ENCODE measurements around the genes CDK16 and SSX1.

DNA sequence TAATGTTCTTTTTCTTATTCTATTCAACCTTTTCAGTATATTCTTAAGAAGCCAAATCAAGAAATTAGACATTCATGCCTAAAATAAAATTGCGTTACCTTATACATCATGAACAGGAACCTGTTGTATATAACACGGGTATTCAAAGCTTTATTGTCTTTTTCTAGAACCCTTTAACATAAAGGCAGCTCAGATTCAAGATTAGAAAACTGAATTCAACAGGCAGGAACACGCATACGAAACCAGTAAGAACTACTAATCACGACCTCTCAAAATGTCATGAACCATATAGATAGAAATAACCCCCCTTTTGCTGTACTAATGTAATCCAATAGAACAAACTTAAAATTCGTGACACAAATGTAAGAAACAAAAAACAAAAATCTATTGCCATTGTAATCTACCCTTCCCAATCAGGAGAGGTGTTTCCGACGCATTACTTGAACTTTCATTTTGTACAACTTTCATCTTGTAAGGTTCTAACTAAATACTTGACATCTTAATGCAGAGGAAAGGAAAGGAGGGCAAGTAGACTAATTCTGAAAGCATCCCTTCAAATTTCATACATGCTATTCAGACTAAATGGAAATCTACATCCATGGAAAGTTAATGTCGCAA is 568.3 kb upstream of the DIPK2B start:
- RRBS = no CpG with 5 or more reads among the region's 9 CpGs

DNA sequence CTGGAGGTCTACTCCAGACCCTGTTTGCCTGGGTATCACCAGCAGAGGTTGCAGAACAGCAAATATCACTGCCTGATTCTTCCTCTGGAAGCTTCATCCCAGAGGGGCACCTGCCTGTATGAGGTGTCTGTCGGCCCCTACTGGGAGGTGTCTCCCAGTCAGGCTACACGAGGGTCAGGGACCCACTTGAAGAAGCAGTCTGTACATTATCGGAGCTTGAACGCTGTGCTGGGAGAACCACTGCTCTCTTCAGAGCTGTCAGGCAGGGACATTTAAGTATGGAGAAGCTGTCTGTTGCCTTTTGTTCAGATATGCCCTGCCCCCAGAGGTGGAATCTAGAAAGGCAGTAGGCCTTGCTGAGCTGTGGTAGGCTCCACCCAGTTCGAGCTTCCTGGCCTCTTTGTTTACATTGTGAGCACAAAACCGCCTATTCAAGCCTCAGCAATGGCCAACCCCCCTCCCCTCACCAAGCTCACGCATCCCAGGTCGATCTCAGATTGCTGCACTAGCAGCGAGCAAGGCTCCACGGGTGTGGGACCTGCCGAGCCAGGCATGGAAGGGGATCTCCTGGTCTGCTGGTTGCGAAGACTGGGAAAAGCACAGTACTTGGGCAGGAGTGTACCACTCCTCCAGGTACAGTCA is 38.7 kb downstream of the KRBOX4 start:
- RRBS = no CpG with 5 or more reads among the region's 12 CpGs

- RRBS = no CpG with 5 or more reads among the region's 1 CpG
These were observed 53.1 kb downstream of the JADE3 start for GRCh38 chrX:46965246-46965833.

- RRBS = no CpG with 5 or more reads among the region's 2 CpGs
These were observed 524 bp upstream of the UBA1 start for GRCh38 chrX:47193199-47193411.

GRCh38 chrX:47218002-47218846 is at the start of gene CDK16:
Gene CDK16 (plus strand): TSS chrX:47218681.
- RRBS = no CpG with 5 or more reads among the region's 70 CpGs

- RRBS = no CpG with 5 or more reads among the region's 10 CpGs
These were observed 4.9 kb downstream of the CDK16 start for GRCh38 chrX:47223313-47223867.

GRCh38 chrX:47228838-47229803 is 3.7 kb upstream of the USP11 start:
- RRBS = no CpG with 5 or more reads among the region's 11 CpGs

DNA sequence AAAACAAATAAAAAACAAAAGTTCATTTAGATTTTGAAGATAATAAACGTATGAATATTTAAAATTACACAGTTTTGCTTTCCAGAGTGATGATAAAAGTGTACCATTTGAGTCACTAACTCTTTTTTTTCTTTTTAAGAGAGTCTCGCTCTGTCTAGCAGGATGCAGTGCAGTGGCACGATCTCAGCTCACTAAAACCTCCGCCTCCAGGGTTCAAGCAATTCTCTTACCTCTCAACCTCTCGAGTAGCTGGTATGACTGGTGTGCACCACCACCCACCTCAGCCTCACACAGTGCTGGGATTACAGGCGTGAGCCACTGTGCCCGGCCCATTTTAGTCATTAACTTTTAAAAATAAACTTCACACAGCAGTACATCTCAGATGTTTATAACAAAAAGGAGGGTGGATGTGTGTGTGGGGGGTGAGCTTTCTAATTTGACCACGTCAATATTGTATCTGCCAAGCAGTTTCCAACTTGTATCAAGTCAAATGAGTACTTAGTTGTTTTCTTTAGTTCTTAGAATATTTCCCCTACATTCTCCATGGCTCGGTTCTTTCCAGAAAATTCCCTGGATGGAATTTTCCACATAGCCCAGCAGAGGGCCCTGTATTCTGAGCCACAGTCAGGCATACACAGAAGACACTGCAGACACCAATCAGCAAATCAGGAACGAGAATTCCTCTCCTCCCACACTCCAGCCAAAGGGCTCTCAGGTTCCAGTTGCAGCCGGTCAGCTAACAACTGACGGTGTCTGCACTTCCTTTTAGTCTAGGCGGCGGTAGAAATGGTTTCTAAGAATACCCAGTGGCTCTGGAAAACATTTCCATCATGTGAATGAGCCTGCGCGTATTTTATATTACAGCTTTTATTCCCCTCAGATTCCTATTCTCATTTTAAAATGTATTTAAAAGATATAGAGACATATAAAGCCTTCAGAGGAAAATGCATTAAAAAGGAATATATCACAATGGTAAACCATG is 20.1 kb upstream of the ARAF start:
- RRBS = no CpG with 5 or more reads among the region's 16 CpGs

DNA sequence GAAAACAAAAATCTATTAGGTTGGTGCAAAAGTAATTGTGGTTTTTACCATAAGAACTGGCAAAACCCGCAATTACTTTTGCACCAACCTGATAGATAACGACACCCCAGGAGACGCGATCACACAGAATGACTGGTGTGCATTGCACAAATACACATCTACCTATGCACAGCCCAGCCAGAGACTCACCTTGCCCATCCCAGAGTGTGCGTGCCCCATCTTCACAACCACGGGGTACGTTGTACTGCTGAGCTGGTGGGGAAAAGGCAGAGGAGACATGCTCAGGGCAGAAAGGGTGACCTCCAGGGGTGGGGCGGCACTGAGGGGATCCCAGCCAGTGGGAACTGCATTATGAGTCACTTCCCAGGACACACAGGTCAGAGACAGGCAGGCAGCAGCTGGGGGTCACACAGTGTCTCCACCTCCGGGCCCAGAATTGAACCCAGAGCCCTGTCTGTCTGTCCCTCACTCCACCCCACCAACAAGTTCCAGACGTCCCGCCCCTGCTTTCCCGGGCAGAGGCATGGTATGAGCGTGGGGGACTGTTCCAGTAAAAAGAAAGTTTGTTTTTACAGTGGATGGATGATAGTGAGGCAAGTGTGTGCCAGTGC is 4.9 kb upstream of the TIMP1 start:
- RRBS = 33% methylated on average over 4 of the region's 13 CpGs

GRCh38 chrX:48002214-48002867 is 1.4 kb downstream of the ZNF182 start:
- RRBS = no CpG with 5 or more reads among the region's 3 CpGs

DNA sequence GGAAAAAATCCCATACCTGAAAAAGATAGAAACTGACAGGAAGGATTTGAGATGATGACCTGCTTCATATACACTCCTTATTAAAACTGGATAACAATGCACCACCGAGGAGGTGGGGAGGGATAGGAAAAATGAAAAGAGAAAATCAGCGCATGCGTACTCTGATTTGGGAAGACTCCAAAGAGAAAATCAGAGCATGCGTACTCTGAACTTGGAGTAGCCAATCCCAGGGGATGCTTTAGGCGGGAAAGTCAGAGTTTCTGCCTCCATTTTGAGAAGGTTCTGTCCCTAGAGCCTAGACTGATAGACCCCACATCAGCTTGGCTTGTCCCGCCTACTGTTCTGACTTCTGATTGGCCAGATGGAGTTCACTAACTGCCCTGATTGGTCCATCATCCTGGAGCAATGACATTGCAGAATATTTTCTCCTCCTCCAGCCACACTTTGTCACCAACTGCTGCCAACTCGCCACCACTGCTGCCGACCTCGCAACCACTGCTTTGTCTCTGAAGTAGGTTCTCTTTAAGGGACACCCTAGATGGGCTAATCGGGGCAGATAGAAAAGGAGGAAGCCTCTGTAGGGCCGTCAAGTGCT is at the start of gene SSX1:
Gene SSX1 (plus strand): TSS at position 471 of the 595 bp plus-strand sequence.
- RRBS = no CpG with 5 or more reads among the region's 11 CpGs

GRCh38 chrX:48356798-48357230 is 311 bp upstream of the SSX3 start:
- RRBS = no CpG with 5 or more reads among the region's 11 CpGs

DNA sequence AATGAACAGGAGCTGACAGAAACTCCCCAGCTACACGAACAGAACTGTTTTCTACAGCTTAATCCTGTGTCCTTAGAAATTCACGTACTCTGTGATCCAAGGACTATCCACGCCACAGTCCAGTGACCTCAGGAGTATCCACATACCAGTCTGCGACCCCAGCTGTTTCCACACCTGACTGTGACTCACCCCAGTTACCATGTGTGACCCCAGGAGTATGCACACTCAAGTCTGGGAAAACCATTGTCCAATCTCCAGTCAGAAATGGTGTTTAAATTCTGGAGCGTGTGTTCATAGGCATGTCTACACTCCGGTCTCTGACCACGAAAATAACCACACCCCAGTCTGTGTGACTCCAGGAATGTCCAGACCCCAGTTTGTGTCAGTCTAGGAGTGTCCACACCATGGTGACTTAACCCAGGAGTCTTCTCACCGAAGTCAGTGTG is 11.2 kb downstream of the FTSJ1 start:
- RRBS = no CpG with 5 or more reads among the region's 8 CpGs

DNA sequence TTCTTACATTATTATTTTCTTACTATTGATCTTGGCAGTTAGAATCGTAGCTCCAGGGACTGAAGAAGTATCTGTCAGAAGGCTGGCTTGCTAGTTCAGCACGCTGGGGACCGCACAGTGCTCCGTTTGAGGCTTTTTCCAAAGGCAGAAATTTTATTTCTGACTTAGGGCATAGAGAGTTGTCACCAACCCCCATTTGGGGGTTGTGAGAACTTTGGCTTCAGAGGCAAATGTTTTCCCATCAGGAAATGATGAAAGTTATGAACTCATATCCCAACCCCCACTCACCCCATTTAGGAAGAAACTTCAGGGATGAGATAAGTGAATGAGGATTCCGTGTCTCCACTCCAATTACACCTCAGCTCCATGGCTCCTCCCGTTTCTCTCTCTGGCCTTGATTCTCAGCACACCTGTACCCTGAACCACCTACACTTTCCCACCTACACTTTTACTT is 4.3 kb upstream of the WDR13 start:
- RRBS = no CpG with 5 or more reads among the region's 6 CpGs

DNA sequence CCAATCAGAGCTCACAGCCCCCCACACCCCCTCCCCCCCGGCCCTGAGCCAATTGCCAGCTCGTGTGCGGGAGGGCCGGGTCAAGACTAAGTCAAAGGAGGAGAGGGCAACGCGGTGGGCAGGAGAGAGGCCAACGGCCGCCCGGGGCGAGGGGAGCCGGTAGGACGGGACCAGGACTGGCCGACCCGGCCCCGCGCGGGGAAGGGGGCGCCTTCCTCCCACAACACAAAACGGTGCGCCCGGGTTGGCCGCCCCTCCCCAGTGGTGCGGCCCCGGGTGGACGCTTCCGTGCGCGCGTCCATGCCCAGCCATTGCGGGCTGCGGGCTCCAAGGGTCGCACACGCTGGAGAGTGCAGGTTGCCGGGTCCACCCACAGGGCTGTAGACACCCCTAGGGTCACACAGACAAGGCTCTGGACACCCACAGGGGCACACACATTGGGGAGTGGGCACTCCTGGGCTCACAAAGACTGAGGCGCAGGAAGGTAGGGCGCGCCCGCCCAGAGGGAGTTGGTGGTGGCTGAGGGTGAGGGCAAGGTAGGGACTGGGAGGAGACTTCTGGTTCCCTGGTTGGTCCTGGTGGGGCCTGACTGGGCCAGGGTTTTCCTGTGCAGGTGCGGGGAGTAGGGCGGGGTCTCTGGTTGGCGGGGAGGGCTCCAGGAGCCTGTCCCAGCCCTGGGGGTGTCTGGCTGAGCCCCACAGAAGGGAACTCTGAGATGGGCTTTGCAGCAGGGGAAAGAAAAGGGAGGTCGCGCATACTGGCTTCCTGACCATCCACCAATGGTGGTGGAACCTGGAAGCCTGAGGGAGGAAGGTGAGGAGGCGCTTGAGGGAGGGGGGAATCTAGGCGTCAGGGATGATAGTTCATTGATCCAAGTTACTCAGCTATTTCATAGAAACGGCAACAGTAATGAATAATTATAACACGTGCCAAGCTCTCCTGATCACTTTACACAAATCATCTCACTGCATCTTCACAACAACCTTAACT is 6.8 kb upstream of the WAS start:
- RRBS = 19% methylated on average over 24 of the region's 47 CpGs

DNA sequence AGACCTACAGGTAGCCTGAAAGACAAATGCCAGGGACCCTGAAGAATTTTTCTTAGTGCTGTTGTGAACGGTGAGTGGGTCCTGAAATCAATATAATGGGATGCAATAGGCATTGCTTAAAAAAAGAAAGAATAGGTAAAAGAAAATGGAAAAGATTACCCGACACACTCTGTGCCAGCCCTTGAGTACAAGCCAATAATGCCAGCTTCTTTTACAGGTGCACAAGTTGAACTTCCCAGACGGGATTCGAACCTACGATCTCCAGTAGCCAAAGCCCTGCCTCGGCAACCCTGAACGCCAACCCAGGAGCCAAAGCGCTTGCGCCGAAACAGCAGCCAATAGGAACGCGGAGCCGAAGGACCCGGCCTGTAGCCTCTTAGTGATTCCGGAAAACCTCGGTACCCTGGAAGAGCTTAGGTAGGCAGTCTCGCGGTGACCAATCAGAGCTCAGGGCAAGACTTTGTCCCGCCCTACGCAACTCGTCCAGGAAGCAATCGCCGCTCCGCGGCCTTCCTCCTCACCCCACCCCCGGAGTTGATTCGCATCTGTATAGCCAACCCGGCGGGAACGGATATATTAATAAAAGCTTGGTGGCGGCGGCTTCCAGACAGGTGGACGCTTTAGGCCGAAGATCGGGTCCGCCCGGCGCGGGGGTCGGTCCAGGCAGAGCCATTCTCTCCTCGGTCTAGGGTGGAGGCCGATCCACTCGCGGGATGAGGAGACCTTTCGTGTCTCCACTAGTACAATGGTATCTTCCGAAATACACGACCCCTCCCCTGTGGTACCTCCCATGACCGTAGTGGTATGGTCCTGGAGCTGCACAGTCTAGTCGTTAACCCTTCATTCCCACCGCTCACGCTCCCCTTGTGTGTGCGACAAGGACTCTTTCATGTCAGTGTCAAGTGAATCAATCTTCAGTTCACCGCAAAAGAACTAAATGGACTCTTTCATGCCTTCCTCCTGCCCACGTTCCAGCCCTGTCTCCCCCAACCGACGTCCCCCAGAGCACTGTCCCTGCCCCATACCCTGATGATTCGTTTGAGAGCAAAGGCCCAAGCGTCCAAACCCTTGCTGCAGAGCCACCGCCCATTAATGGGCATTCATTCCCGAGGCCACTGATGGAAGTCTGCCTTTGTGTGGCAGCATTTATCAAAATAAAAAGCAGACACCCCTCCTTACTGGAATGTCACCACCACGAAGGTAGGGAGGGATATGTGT is 24.3 kb upstream of the GLOD5 start:
- RRBS = 34% methylated on average over 8 of the region's 61 CpGs

DNA sequence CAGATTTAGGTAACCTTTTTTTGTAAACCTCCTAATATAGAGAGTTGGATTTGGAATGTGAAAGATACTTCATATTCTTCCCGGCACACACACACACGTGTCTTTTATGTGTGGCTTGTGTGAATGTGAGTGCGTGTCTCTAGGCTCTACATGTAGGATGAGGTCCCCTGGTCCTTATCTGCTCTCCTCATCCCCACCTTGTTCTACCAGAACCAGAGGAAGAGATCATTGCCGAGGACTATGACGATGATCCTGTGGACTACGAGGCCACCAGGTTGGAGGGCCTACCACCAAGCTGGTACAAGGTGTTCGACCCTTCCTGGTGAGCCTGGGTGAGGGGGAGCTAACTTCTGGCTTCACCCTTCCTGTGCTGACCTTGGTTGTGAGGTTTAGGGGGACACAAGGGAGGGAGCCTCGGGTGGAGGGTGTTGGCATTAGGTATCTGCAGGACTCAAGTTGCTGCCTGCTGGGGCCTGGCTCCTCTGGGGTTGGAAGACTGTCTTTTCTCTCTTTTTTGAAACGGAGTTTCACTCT is 3.3 kb downstream of the PQBP1 start:
- RRBS = no CpG with 5 or more reads among the region's 9 CpGs

DNA sequence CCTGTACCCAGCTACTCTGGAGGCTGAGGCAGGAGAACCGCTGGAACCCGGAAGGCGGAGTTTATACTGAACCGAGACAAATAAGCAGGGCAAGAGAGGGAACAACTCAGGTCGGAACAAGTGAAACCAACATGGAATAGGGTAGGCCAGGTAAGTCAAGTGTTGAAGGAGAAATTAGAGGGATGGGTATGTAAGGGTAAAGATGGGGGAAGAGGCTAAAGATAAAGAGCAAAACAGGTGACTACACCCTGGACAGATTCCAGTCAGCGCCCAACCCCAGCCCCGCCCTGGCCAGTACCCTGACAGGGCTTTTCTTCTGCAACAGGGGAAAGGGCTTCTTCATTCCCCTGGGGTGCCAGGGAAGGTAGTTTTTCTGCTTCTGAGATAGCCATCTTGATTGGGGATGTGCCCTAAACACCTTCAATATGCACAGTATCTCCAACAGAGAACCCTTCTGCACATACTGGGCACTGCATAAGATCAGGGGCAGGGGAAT is 1.1 kb upstream of the SLC35A2 start:
- RRBS = no CpG with 5 or more reads among the region's 7 CpGs

DNA sequence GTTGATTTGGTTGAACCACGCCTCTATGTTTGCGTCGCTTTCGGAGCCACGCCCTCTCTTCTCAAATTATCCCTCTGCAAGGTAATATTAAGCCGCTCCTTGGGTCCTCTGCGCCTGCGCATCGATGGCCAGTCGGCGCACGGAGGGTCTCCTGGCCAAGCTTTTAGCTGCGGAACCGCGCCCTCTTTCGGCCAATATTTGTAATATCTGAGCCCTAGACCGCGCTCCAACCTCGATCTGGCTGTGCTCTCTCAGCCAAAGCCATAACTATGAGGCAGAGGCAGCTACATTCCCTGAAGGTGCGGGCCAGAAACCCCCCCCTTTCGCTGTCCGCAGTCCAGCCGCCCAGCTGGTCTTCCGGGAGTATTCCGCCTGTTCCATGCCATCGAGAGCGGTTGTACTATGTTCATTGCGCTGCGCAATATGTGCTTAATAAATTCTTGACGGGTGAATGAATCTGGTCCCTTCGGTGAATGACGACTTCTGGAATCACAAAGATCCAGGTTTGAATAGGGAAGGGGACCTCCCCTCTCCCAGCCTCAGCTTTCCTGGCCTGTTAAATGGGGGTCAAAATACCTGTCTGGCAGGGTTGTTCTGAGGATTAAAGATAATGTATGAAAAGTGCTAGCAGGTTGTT is 670 bp upstream of the TFE3 start:
- RRBS = no CpG with 5 or more reads among the region's 32 CpGs

DNA sequence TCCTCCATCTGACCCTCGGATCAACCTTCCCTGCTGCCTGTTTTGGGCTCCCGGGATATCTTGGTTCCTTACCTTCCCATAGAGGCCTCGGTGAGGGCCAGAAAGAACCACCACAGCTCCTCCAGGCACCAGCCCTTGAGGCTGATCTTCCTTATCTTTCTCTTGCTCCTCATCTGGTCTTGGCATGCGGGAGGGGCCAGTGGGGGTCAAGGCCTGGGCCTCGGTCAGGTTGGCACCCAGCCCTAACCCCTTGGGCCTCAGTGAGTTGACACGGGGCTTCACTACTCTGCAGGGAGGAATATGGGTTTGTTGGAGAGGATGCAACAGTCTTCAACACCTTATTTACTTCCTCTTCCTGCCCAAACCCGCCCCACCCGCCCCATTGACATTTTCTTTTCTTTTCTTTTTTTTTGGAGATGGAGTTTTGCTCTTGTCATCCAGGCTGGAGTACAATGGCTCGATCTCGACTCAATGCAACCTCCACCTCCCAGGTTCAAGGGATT is 6.0 kb downstream of the GPKOW start:
- RRBS = no CpG with 5 or more reads among the region's 10 CpGs

All from iris pigment epithelial cell (primary cell).